IMR-90 (cell line): ENCODE measurements around the genes ARPP19, ATOSA and ONECUT1.

DNA sequence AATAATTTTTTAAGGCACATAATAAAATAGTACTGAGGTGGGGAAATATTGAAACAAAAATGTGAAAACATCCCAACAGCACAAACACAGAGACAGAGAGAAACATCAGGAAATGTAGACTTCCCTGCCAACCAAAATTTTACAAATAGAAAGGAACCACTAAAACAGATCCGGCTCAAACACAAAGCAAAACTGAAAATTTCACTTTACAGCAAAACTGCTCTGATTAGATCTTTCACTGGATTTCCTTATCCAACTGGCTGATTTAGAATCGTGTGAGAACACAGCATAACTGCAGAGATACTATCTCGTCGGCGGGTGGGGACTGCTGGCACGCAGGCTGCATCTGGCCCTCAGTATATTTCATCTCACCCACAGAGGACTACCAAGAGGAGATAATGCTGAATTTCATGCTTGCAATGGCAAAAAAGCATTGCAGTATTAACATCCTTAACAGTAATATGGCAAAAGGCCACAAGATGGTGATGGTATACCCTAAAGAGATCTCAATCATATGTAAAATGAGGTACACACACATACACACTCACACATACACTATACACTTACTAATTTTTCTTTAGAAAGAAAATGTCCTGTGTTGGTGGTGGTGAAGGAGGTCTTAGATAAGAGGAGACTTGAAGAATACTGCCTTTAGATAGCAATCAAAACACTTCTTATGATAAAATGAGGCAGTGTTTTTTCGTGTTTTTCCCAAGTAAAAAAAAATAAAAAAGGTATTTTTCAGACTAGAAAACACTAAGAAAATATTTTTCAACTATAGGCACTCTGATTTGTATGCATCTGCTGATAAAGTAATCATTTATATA lies 10.6 kb upstream of the LEO1 start:
- RRBS: no CpG with 5 or more reads among the region's 7 CpGs
CAGE:
- cytosol, long polyA plus RNA: no peak
- long polyA plus RNA: no peak
- nucleus, long polyA plus RNA: no peak

GRCh38 chr15:52080894-52081280 lies 31.7 kb downstream of the BCL2L10 start:
- RRBS: no CpG with 5 or more reads among the region's 4 CpGs
CAGE:
- cytosol, long polyA plus RNA: no peak
- long polyA plus RNA: no peak
- nucleus, long polyA plus RNA: no peak

DNA sequence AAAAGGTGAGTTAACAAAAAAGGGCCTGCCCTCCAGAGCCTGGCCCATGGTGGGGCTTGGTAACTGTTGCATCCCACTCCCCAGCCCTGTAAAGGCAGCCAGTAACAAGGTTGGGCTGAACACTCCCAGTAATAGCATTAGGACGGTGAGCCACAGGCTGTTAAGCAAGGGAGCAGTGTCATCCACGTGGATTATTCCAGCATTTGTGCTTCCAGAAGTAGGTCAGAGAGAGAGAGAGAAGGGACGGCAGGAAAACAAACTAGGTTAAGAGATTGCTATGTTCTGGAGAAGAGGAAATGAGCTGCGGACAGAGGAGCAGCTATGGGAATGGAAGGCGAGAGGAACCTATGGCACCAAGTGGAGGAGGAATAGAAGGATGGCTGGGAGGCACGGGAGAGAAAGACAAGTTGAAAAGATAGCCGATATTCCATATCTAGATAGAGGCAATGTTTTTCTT lies 4.0 kb downstream of the GNB5 start:
- RRBS: no CpG with 5 or more reads among the region's 7 CpGs
CAGE:
- cytosol, long polyA plus RNA: no peak
- long polyA plus RNA: no peak
- nucleus, long polyA plus RNA: no peak

GRCh38 chr15:52208390-52208633 lies 17.1 kb upstream of the GNB5 start:
- RRBS: no CpG with 5 or more reads among the region's 2 CpGs
CAGE:
- cytosol, long polyA plus RNA: no peak
- long polyA plus RNA: no peak
- nucleus, long polyA plus RNA: no peak

DNA sequence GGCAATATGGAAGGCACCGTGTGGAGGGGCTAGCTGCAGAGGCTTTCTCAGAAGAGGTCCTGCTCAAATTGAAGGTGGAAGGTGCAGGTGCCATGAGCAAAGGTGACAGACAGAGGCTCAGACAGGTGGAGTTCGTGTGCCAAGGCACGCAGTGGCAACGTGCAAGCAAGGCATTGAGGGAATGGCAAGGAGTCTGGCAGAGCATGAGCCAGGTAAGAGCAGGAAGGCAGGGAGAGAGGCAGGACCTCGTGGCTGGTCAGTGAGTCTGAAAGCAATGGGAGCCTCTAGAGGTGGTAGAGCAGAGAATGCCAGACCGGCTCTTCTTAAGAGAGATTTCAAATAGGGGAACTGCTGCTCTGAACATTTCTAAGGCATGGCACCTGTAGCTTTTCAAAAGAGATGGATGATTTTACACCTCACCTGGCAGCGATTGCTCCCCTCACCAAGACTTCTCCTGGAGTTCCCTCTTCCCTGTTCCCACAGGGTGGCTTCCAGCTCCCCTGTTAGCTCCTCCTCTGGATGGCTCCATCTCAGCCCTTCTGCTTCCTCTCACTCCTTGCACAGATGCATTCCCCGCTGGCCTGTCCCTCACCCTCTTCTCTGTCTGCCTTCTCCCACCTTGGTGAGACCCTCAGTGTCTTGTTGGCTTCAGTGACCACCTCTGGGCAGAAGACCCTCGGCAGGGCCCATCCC lies 2.7 kb downstream of the MYO5C start:
- RRBS: no CpG with 5 or more reads among the region's 9 CpGs
CAGE:
- cytosol, long polyA plus RNA: no peak
- long polyA plus RNA: no peak
- nucleus, long polyA plus RNA: no peak

DNA sequence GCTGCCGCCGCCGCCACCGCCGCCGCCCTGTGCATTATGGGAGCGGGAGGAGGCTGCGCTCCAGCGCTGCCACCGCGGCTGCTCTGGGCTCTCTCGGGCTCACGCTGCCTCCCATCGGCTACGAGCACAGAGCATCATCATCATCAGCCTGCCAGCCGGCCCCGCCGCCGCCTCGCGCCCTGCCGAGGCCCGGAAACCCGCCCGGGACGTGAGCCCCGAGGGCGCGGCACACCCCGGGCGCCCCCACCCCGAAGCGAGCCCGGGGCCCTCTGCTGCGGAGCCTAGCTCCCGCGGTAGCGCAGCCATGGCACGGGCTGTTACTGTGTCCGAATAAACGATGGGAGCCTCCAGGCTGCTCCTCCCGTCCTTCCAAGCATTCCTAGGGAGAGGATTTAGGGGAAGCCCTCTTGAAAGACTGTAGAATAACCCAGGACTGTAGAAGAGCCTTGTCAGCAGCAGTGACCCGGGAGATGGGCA lies 464 bp upstream of the MYO5A start:
- RRBS: no CpG with 5 or more reads among the region's 43 CpGs
CAGE:
- cytosol, long polyA plus RNA: no peak
- long polyA plus RNA: no peak
- nucleus, long polyA plus RNA: no peak

- RRBS: no CpG with 5 or more reads among the region's 9 CpGs
CAGE:
- cytosol, long polyA plus RNA: no peak
- long polyA plus RNA: no peak
- nucleus, long polyA plus RNA: no peak
Observed at GRCh38 chr15:52565459-52566110, 3.2 kb downstream of the ARPP19 start.

- RRBS: 1% methylated on average over 24 of the region's 92 CpGs
CAGE:
- cytosol, long polyA plus RNA: start-site peak on the minus strand at chr15:52568902-52569035, 308 and 490 reads in 2 replicates; start-site peak on the minus strand at chr15:52569126-52569174, 195 and 736 reads in 2 replicates
- long polyA plus RNA: start-site peak on the minus strand at chr15:52568921-52569010, 294 and 277 reads in 2 replicates; start-site peak on the minus strand at chr15:52569125-52569223, 514 and 770 reads in 2 replicates
- nucleus, long polyA plus RNA: no peak
Observed at GRCh38 chr15:52568395-52569587, at the start of gene ARPP19. ARPP19 (minus strand) TSS chr15:52569030.

DNA sequence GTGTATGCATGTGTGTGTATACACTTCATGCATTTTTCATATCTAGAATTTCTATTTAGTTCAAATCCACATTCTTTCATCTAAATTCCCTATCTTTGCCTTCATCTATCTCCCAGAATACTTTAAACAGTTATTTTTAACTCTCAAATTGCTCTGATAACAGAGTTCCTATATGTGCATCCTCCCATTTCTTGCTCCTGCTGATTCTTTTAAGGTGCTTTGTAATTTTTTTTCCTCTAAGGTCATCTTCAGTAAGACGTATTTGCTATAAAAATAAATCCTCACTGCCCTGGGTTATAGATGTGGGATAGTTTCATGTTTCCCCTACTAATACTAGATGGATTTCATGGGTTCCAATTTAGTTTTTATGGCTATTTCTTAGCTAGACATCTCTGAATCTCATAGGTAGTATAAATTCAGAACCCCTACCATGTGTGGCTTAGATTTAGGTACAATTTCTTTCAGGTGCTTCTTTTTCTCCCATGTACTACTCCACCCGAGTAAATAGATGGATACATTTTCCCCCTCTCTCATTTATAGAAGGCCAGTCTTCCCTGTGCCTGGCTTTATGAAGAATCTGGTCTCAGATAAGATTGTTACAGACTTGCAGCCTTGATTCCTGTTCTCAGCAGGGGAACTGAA lies 33.5 kb upstream of the ARPP19 start:
- RRBS: no CpG with 5 or more reads among the region's 2 CpGs
CAGE:
- cytosol, long polyA plus RNA: no peak
- long polyA plus RNA: no peak
- nucleus, long polyA plus RNA: no peak

GRCh38 chr15:52678108-52678498 lies 1.1 kb downstream of the ATOSA start:
- RRBS: 10% methylated on average over 2 of the region's 10 CpGs
CAGE:
- cytosol, long polyA plus RNA: no peak
- long polyA plus RNA: no peak
- nucleus, long polyA plus RNA: no peak

GRCh38 chr15:52679078-52679582 lies at the start of gene ATOSA:
ATOSA (minus strand) TSS chr15:52679388.
- RRBS: 2% methylated on average over 22 of the region's 52 CpGs
CAGE:
- cytosol, long polyA plus RNA: start-site peak on the minus strand at chr15:52679313-52679416, 21 and 35 reads in 2 replicates
- long polyA plus RNA: start-site peak on the minus strand at chr15:52679314-52679425, 23 and 23 reads in 2 replicates
- nucleus, long polyA plus RNA: start-site peak on the minus strand at chr15:52679294-52679436, 72 and 159 reads in 2 replicates

DNA sequence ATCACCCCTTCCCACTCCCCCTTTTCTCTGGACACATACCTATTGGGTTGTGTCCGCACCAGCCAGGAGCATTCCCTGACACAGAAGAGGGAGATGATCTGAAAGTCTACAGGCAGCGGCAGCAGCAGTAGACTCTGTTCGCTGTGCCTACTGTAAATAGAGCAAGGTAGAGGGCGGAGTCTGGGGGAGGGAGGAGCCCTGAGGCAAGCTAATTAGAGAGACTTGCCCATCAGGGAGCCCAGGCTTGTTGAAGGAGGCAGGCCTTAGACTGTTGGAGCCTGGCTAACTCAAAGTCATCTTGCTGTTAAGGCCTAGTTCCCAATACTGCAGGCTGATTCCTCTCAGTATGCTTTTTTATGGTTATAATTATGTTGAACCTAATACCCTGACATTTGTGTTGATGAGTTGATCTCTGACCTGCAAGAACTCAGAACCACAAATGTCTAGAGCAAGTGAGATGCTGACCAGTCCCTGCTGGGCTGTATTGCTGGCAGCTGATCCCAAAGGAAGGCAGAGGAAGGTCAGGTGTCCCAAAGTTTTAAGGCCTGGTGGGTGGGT lies 30.6 kb upstream of the ATOSA start:
- RRBS: no CpG with 5 or more reads among the region's 4 CpGs
CAGE:
- cytosol, long polyA plus RNA: no peak
- long polyA plus RNA: no peak
- nucleus, long polyA plus RNA: no peak

DNA sequence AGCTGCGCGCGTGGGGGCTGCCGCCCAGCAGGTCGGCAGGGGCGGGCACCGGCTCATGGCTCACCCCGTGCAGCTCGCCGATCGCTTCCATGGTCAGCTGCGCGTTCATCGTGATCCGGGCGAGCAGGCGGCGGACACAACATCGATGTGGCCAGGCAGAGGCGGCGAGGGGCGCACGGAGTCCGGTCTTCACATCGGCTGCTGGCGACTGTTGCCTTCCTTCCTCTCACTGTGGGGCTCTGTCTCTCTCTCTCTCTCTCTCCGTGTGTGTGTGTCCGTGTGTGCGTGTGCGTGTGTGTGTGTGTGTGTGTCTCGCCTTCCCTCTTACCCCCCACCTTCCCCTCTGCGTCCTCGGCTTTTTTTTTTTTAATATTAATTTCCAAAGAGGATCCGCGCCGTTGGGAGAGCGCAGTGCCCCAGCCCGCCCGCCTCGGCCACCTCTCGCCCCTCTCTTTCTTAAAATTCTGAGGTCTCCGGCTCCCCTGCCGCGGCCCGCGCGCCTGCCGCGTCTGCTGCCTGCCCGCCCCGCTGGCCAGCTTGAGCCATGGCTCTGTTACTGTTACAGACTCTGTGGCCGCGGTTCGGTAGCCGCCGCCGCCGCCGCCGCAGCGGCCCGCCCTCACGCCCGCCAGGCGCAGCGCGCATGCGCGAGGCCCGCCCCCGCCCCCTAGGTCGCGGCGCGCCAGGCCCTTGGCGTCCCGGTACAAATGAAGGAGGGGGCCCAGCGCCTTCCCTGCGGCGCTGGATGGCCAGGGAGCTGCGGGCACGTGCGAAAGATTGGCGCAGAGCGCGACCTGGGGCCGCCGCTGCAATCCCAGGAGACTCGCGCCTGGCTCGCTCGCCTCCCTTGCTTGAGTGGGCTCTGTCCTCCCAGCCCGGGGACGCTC lies at the start of gene ONECUT1:
Gene ONECUT1 (minus strand): TSS at position 561 of the 887 bp plus-strand sequence.
- RRBS: 2% methylated on average over 20 of the region's 94 CpGs
CAGE:
- cytosol, long polyA plus RNA: no peak
- long polyA plus RNA: no peak
- nucleus, long polyA plus RNA: no peak

DNA sequence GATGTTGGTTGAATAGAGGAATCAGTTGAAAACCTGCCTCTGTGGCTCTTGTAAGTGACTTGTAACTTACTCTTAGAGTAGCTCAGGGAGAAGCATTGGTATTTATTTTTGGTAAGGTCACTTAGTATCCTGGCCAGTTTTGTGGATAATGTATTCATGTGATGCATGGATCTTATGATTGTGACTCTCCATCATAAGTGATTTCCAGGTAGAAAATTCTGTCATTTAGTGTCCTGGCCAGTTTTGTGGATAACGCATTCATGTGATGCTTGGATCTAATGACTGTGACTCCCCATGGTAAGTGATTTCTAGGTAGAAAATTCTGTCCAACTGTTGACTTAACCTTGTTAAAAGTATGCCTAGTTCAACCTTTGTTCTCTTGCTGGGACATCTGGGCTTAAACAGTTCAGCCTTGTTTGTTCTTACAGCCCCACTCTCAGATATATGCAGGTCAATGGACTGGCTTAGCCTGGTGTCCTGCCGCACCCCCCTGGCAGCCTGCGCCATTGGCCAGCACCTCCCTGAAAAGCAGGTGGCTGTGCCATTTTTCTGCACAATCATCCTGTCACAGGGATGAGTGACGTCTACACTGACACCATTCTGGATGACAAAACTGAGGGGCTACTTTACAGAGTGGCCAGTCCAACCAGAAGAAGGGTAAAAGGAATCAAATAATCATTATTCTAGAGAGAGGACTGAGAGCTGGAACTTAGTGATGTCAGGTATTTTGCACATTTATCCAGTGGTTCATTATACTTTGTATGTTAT lies 244.6 kb upstream of the ONECUT1 start:
- RRBS: no CpG with 5 or more reads among the region's 4 CpGs
CAGE:
- cytosol, long polyA plus RNA: no peak
- long polyA plus RNA: no peak
- nucleus, long polyA plus RNA: no peak

DNA sequence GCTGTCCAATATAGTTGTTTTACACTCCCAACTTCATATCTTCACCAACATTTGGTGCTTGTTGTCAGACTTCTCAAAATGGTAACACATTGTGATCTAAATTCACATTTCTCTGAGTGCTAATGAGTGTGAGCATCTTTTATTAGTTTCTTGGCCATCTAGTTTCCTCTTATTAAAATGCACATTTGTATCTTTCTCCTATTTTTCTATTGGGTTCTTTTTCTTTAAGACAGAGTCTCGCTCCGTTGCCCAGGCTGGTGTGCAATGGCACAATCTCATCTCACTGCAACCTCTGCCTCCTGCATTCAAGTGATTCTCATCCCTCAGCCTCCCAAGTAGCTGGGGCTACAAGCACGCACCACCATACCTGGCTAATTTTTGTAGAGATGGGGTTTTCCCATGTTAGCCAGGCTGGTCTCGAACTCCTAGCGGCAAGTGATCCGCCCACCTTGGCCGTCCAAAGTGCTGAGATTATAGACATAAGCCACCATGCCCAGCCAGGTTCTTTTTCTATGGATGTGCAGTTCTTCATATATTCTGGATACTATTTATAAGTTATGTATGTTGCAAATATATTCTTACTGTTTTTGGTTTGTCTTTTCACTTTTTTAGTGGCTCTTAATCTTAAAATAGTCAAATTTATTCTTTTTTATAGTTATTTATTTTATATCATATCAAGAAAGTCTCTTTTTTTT lies 30.8 kb downstream of the RAB27A start:
- RRBS: no CpG with 5 or more reads among the region's 7 CpGs
CAGE:
- cytosol, long polyA plus RNA: no peak
- long polyA plus RNA: no peak
- nucleus, long polyA plus RNA: no peak

- RRBS: no CpG with 5 or more reads among the region's 12 CpGs
CAGE:
- cytosol, long polyA plus RNA: no peak
- long polyA plus RNA: no peak
- nucleus, long polyA plus RNA: no peak
Observed at GRCh38 chr15:55267230-55268124, 22.1 kb downstream of the RAB27A start.

DNA sequence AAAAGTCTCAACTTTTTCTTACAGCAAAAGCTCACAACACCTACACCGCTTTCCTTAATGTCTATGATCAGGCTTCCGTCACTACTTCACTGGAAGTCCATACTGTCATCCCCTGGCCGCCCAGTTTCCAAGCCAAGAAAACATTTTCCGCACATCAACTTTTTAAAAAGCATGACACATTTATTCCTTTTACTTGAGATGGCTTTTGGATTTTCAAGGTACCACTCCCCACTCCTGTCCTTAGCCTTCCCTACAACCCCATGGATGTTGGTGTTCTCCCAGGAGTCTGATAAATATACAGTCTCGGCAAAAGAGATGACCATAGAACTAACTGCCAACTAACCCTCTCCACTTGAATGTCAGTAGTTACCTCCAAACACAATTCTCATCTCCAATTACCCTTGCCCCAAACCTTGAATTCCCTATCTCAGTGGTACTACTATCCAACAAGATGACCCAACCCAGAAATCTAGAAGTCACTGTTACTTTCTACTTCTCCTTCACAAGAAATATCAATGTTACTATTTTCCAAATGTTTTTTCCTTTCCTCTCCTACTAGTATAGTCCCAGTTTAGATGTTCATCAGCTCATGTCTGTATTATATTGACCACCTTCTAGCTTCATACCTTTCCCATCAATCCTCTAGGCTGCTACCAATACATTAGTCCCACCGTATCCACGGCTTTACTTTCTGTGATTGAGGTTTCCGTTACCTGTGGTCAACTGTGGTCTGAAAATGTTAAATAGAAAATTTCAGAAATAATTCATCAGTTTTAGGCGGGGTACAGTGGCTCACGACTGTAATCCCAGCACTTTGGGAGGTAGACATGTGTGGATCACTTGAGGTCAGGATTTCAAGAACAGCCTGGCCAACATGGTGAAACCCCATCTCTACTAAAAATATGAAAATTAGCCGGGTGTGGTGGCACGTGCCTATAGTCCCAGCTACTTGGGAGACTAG lies 38.0 kb downstream of the PIGB start:
- RRBS: no CpG with 5 or more reads among the region's 12 CpGs
CAGE:
- cytosol, long polyA plus RNA: no peak
- long polyA plus RNA: no peak
- nucleus, long polyA plus RNA: no peak

- RRBS: no CpG with 5 or more reads among the region's 6 CpGs
CAGE:
- cytosol, long polyA plus RNA: no peak
- long polyA plus RNA: no peak
- nucleus, long polyA plus RNA: no peak
Observed at GRCh38 chr15:55647147-55647467, 59.0 kb upstream of the PYGO1 start.

GRCh38 chr15:55952396-55953060 lies 40.9 kb downstream of the NEDD4 start:
- RRBS: no CpG with 5 or more reads among the region's 8 CpGs
CAGE:
- cytosol, long polyA plus RNA: no peak
- long polyA plus RNA: no peak
- nucleus, long polyA plus RNA: no peak

DNA sequence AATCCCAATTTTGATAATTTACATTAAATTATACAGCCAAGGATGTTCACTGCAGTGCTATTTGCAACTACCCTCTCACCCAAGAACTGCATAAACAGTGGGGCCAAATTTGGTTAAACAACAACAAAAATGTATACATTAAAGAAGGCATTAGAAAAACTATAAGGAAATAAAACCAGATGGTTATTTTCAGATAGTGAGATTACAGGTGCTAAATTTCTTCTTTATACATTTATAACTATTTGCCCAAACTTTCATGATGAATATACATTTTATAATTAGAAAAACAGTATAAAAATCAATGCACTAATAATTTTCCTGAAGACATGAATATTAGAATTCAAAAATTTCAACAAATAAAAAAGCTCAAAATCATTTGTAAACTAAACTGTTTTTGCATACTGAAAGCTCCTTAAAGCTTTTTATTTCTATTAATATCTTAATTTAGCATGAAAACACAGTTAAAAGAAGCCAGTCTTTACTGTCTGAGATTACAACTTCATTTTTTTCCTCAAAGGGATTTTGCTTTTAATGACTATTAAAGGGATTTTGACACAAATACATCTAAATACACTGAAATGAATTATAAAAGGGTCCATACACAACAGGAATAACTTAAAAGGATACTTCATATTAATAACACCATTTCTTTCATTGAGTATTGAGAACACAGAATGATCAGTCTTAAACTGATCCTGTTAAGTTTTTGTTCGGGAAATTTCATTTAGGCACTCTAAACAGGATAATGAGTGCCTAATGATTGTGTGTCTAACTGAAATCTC lies 110.6 kb downstream of the RFX7 start:
- RRBS: no CpG with 5 or more reads among the region's 1 CpG
CAGE:
- cytosol, long polyA plus RNA: no peak
- long polyA plus RNA: no peak
- nucleus, long polyA plus RNA: no peak